Temporal lobe (tissue), 2 donors: ENCODE measurements around the genes CCDC181 and SELE.

DNA sequence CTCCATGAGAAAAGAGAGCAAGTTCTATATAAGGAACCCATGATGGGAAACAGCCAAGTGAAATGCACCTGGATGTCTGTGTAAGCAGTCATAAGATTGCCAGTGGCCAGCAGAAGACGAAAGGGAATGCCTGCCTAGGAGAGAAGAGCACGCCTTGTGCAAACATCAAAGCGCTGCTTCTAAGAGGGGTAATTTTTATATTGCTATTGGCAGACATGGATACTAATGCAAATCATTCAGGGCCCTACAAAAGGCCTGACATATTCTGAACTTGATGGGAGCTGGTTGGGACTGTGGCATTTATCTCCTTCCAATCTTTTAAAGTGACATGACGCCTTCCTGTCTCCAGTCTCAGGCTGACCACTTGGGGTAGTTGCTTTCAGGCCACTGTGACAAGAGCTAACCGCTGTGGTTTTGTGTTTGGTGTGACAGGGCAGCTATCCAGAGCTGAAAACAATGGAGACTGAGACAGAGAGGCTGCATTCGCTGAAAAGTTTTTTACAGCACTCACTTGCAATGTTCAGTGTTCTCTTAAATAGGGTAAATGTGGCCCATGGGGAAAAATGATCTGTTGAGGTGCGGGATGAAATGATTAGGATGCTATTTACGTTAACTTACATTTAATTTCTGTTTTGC is 75.0 kb upstream of the DPT start:
- RAMPAGE, long total RNA = no peak

- RAMPAGE, long total RNA = no peak
These were observed 87.8 kb upstream of the ATP1B1 start for GRCh38 chr1:169018606-169019106.

DNA sequence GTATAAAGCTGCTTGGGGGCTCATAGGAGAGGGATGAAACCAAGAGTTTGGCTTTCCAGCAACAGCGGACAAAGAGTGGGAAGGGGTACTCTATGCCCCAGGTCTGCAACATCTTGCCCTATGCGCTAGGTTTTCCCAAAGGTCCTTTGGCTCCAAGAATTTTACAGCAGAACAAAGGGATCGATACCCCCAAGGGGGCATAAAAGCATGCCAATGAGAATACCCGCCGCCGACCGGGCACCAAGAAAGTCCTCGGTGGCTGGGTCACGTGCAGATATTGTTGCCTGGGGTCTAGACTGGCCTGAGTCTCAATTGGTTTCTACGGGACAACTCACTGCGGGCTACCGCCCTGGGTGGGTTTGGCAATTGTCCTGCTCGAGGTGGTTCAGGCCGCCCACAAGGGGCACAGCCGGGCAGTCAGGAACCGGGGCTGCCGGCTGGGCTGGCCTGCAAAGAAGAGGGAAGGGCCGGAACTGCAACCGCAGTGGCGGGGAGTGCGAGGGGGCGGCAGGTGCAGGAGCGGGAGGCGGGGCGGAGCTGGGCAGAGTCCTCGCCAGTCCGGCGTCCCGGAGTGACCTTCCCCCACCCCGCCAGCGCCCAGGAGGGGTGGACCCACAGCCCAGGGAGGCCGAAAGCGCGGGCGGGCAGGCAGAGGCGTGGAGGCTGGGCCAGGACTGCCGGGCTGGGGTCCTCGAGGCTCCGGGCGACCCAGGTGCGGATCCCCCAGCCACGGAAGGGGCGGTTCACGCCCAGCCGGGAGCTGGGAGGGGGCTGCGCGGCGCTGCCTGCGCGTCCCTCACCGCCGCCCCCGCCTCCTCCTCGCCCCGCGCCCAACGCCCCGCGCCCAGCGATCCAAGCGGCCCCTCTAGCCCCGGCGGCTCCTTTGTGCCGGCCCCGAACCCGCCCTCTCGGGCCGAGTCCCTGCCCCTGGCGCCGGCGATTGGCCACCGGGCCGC is 907 bp upstream of the ATP1B1 start:
- RAMPAGE, long total RNA = no peak

GRCh38 chr1:169108194-169108704 is 1.8 kb downstream of the ATP1B1 start:
- RAMPAGE, long total RNA = no peak

DNA sequence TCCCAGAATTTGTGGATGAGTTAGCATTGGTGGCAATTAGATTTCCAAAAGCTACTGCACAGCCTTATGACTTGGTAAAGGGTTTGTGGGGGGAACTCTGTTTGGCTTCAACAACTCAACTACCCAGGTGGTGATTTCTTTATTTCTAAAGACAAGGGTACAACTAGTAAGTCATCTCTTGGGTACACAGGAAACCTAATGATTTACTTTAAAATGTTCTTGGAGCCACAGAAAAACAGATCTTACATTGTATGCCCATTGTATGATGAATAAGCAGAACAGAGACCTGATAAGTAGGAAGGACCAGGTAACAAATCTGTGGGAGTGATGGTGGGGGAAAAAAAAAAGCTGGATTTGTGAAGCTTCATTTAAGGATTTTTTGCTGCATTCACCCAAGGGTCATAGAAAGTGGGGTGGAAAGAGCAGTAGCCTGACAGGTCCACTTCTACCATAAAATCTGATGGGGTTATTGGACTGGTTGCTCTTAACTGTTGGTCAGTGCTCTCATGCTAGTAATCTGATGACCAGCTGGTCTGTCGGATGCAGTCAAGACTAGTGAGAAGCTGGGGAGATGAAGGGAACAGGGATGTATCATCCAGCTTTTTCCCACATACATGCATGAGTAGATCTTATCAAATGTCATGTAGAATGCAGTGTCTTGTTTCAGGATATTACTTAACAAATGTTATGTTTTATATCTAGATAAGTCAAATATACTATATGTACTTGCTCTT is 10.9 kb downstream of the ATP1B1 start:
- RAMPAGE, long total RNA = no peak

GRCh38 chr1:169119271-169119673 is 12.8 kb downstream of the ATP1B1 start:
- RAMPAGE, long total RNA = no peak

DNA sequence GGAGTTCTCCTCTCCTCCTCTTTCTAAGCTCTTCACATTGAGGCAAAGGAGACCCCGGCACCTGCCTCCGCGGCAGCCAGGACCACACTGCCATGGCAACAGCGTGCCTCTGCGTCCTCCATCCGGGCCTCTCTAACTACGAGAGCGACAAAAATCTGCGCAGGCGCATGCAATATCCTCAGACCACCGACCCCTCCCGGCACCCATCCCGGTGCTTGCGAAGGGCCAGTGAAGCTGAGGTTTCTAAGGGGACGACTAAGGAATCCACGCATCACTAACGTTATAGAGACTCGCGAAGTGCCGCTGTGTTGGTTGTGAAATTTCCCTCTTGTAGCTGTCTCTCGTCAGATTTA is at the start of gene CCDC181:
Gene CCDC181, minus strand, starts transcription at position 146 of the 353 bp plus-strand sequence.
- RAMPAGE, long total RNA = no peak

- RAMPAGE, long total RNA = no peak
These were observed at the start of gene SELE for GRCh38 chr1:169733956-169734263. Gene SELE (minus strand): TSS chr1:169734079.

- RAMPAGE, long total RNA = no peak
These were observed 42.1 kb downstream of the C1orf112 start for GRCh38 chr1:169836897-169837292.

GRCh38 chr1:170067316-170067940 is 7.1 kb downstream of the KIFAP3 start:
- RAMPAGE, long total RNA = no peak

- RAMPAGE, long total RNA = no peak
These were observed 1.4 kb downstream of the GORAB start for GRCh38 chr1:170533376-170533728.

DNA sequence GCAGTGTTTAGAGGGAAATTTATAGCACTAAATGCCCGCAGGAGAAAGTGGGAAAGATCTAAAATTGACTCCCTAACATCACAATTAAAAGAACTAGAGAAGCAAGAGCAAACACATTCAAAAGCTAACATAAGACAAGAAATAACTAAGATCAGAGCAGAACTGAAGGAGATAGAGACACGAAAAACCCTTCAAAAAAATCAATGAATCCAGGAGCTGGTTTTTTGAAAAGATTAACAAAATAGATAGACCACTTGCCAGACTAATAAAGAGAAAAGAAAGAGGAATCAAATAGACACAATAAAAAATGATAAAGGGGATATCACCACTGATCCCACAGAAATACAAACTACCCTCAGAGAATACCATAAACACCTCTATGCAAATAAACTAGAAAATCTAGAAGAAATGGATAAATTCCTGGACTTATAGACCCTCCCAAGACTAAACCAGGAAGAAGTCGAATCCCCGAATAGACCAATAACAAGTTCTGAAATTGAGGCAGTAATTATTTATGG is 40.3 kb downstream of the GORAB start:
- RAMPAGE, long total RNA = no peak

GRCh38 chr1:170686266-170686919 is 22.5 kb downstream of the PRRX1 start:
- RAMPAGE, long total RNA = no peak

DNA sequence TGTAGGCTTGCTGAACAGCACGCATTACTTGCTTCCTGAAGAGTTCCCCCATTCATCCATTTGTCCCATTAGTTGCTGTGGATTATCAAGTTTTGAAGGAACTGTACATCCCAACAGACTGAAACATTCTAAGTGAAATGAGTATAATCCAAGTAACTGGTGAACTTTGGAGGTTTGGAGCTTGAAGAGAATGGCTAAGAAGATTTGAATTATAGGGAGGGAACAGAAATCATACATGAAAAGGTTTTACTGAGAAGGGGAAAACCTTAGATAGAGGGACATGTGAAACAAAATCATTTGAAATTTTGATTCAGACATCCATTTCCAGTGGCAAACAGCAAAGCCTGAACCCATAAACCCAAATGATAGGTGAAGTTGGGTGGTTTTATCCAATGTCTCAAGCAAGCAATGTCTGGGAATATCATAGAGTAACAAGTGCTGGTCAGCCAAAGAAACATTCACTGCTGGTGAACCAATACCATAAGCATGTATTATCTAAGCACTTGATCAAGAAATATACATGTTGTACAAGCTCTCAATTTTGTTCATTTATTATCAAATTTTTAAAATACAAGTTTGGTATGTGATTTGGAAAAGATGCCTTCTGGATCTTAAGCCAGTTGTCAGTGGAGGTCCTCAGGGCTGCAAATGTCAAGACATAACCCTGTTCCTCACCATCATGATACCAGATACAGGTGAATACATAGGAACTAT is 74.7 kb downstream of the PRRX1 start:
- RAMPAGE, long total RNA = no peak

- RAMPAGE, long total RNA = no peak
These were observed 28.8 kb downstream of the FMO2 start for GRCh38 chr1:171213825-171214283.

- RAMPAGE, long total RNA = no peak
These were observed 7.7 kb downstream of the FMO4 start for GRCh38 chr1:171321581-171322206.

DNA sequence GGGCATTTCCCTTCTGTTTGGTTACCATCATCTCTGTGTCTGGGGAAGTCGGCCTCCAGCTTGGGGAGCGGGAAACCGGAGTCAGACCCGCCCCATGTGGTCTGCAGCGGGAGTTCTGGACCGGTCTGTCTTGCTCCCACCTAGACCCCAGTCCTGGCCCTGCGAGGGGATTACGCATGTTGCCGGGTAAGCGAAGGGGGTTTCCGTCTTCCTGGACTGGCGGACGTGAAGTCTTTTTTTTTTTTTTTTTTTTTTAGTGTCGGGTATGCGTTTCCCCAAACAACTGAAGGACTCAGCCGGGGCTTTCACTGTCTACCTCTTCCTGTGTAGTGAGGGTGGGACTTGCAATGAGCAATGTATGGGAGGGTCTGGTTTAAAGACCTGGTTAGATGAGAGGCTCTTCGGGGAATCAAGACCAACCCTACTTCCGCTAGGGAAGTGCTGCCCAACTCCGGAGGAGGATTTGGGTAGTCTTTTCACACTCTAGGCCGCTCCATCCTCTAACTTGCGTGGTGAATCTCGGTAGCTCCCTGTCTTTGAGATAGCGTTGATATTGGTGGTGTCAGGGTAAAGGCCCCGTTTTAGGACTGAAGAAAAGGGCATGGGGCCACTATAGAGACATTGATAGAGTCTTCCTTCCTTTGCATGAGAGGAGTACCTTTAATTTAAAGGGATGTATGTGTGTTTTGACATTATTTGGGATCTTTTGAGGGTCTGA is 704 bp downstream of the PRRC2C start:
- RAMPAGE, long total RNA = no peak

DNA sequence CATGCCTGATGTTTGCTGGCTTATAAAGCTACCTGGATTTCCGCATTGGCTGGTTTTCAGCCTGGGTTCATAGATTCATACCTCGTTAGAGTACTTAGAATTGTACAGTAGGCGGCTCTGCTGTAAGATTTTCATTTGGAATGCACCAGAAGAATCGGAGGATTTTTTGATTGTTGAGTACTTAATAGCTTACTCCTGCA is 1.2 kb downstream of the PRRC2C start:
- RAMPAGE, long total RNA = no peak

DNA sequence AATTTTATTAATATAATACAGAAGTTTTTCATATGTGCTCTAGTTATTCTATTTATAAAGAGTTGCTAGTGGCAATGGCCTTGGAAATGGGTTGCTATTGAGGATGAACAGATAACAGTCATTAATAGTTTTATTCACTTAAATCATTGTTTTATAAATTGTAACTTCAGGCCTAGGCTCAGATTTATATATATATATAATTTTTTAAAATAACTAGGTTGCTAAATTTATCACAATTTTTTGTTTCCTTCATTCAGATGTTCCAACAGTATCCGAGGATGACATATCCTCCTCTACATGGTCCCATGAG is 36.5 kb downstream of the PRRC2C start:
- RAMPAGE, long total RNA = no peak

GRCh38 chr1:171523032-171523757 is 37.9 kb downstream of the PRRC2C start:
- RAMPAGE, long total RNA = no peak